OVCAR3 (cell line): ENCODE data around the genes AK9, SLC22A16 and MFSD4B.

DNA sequence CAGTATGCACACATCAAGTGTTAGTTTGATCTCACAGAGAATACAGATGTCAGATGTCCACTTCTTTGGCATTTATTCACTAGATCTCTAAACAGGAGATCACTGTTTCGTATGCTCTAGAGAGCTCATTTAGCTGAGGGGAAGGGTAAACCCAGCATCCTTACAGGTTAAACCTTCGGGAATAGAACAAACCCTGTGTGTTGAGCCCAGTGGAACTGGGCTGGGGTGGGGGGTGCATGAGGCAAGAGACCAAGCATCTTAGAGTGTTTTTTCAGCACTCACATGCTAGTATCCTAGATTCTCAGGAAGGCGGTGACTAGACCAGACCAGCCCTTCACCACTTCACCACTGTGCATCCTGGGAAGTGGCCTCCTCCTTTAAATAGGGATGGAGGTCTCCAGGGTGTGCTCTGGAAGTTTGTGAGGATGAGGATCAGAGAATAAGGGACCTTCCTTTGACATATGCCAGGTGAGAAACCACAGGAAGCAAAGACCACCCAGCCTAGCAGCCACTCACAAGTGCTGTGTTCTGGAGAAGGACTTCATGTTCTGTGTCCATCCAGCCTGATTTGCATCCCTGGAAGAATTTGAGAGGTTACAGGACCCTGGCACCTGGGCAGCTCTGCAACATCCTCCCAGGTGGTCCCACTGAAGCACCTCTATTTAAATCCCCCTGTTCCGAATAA, 75.7 kb downstream of the FOXO3 start:
- RRBS, result no CpG with 5 or more reads among the region's 4 CpGs

GRCh38 chr6:108650659-108651230, 90.0 kb downstream of the FOXO3 start:
- RRBS, result no CpG with 5 or more reads among the region's 5 CpGs

DNA sequence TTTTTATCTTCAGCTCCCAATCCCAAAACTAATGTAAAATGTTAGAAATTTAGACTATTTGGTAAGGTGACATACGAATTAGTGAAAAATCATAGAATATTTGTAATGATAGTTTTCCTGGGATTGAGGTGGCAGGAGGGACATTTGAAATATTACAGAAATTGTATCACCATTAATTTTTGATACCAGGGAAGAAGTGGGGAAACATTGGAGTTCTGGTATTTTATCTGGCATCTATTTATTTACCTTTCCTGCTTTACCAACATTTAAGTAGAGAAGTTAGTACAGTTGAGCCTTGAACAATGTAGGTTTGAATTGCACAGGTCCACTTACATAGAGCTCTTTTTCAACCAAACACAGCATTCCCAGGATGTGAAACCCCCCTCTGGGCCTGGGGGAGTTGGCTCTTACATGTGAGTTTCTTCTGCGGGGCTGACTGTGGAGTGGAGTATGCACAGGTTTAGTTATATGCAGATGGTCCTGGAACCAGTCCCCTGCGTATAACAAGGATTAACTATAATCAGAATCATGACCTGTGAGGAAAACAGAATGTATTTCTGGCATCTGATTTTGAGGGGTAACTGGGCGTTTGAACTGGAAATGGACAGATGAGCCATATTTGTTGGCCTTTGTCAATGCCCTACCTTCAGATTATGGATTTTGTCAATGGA, 97.0 kb downstream of the FOXO3 start:
- RRBS, result no CpG with 5 or more reads among the region's 4 CpGs

DNA sequence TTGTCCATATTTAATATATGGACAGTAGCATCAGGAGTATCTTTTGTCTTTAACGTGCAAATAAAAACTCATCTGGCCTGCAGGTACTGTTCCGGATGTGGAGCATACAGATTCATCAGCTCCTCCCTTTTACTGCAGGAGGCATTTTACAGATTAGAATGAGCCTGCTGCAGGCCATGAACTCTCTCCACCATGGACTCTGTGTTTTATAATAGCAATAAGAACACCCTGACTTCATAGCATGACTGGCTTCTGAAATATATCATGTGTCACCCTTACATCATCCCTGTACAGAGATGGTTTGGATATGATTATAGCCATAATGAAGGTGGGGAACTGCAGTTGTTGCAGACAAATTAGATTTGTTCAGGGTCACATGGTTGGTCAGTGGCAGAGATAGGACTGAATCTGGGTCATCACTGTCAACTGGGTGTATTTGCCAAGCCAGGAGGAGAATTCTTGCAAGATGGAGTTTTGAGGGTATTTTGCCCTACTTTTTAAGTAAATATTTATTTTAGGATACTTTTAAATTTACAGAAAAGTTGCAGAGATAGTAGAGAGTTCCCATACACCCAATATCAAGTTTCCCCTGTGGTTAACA, 100.7 kb downstream of the FOXO3 start:
- RRBS, result no CpG with 5 or more reads among the region's 2 CpGs

GRCh38 chr6:108663294-108664308, 102.9 kb downstream of the FOXO3 start:
- RRBS, result no CpG with 5 or more reads among the region's 41 CpGs

DNA sequence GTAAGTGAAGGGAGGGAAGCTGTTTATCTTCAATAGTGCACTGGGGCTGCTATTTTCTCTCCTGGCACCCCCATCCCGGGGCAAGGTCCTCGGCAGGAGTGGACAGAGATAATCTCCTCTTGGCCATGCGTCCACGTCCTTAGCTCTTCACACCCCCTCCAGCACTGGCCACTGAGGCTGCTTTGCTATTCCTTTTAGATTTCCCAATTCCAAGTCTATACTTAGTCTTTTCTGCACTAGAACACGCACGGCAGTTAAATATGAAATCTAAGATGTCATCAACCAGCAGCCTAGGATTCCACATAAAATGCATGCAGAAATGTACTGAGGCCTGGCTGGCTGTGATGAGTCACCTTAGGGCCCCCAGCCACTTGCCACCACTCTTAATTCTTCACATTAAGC, 87.8 kb upstream of the ARMC2 start:
- RRBS, result no CpG with 5 or more reads among the region's 6 CpGs

DNA sequence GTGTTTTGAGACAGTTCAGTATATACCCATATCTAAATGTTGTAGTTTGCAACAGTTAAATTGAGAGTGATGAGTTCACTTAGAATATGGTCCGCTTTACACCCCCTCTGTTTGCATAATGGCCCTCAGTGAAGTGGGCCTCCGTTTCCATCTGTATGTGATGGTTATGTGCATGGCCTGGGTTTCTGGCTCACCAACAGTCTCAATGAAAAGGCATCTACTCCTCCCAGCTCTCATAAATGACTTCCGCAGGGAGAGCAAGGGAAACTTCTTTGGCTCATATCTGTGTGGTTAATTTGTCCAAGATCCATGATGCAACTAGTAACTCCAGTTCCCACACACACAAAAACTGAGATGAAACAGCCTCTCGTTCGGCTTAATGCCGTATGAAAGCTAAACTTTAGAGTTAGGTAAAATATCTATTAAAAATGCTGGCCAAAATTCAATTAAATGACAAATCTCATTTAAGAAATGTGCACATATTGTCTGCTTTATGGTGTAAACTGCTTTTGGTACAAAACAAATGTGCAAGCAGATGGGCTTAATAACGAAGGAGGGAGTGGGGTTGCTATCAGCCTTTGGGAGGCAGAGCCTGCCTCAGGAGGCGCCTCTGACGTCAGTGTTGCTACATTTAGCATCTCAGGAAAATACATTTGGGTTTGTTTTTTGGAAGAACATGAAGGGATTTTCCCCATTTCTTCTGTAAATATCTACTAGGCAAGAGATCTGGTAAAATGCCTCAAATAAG, 96.6 kb downstream of the ARMC2 start:
- RRBS, result no CpG with 5 or more reads among the region's 9 CpGs

- RRBS, result no CpG with 5 or more reads among the region's 1 CpG
Measured at GRCh38 chr6:108995693-108996257, 98.9 kb downstream of the SESN1 start.

DNA sequence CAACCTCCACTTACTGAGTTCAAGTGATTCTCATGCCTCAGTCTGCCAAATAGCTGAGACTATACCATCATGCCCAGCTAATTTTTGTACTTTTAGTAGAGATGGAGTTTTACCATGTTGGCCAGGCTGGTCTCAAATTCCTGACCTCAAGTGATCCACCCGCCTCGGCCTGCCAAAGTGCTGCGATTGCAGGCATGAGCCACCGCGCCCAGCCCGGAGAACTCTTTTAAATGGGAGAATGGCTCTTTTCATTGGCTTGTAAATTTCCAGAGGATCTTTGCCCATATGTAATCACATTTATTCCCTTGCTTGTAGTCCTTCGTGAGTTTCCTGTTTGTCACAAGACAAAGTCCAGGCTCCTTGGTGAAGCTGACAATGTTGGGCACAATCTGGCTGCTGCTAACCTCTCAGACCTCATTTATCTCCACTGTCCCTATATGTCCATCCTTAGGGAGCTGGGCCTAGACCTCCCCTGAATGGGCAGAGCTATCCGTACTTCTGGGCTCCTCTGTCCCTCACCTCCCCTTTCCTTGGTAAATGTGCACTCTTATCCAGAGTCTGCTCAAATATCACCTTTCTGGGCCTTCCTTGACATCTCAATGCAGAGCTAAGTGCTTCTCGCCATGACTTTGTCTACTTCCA, 135.2 kb downstream of the CEP57L1 start:
- RRBS, result no CpG with 5 or more reads among the region's 9 CpGs

GRCh38 chr6:109372911-109373934, 9.0 kb downstream of the CD164 start:
- RRBS, result no CpG with 5 or more reads among the region's 6 CpGs

- RRBS, result 5% methylated on average over 17 of the region's 63 CpGs
Measured at GRCh38 chr6:109690265-109691438, at the start of gene AK9. AK9 (minus strand) TSS chr6:109691202.

- RRBS, result no CpG with 5 or more reads among the region's 4 CpGs
Measured at GRCh38 chr6:109702803-109703357, 11.8 kb downstream of the FIG4 start.

DNA sequence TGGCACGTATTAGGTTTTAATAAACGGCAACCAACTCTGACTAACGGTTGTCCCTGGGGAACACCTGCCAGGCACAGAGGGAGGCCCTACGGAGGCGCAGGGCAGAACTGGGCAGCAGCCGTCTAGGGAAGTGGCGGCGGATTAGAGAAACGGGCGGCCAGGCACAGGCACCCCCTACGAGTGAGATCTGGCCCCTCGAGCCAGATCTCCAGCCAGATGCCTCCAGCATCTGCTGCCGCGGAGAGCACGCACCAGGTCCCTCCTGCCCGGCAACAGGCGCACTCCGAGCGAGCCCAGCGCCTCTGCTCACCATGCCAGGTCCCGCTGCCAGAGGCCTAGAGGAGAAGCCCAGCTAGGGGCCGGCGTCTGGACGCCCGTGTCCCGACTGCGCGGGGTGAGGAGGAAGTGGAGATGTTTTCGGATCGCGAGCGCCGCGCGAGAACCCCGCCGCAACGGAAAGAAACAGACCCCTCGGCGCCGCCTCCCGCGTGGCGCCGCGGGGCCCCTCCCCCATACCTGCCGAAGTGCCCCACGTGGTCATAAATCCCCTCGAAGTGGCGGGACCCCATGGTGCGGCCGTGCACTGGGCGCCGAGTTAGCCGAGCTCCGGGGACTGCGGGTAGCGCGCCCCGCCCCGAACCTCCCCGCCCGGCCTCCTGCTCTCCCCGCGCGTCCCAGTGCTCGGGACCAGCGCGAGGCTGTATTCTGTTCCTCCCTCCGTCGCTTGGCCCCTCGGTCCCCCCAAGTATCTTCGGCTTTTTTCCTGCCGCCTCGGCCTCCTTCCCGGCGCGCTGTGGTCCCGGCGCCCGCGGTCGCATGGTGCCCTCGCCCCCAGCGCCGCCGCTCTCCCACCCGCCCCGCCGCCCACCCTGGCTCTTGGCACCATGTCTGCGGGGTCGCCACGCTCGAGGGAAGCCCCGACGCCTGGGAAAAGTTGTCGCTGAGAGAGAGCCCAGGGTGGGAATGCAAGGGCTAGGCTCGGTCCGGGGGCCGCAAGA, at the start of gene SLC22A16:
Gene SLC22A16 (minus strand): TSS at position 608 of the 998 bp plus-strand sequence.
- RRBS, result 26% methylated on average over 20 of the region's 100 CpGs

DNA sequence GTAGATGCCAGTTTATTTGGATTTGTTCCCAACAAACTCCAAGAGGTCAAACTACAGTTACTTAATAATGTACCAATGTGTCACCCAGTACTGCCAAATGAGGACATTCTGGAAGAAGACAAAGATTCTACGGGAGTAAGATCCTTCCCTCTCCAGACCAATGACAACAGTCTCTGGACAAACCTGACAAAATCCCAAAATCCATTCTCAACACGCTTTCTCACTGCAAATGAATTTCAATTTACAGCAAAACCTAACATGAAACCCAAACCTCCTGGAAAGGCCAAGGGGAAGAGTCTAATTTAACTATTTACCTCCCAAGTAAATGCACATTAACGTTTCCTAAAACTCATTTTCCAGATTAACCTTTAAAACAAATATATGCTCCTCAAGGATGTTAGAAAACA, 40.8 kb upstream of the SLC22A16 start:
- RRBS, result no CpG with 5 or more reads among the region's 3 CpGs

- RRBS, result no CpG with 5 or more reads among the region's 6 CpGs
Measured at GRCh38 chr6:110568831-110569199, 92.4 kb upstream of the SLC22A16 start.

DNA sequence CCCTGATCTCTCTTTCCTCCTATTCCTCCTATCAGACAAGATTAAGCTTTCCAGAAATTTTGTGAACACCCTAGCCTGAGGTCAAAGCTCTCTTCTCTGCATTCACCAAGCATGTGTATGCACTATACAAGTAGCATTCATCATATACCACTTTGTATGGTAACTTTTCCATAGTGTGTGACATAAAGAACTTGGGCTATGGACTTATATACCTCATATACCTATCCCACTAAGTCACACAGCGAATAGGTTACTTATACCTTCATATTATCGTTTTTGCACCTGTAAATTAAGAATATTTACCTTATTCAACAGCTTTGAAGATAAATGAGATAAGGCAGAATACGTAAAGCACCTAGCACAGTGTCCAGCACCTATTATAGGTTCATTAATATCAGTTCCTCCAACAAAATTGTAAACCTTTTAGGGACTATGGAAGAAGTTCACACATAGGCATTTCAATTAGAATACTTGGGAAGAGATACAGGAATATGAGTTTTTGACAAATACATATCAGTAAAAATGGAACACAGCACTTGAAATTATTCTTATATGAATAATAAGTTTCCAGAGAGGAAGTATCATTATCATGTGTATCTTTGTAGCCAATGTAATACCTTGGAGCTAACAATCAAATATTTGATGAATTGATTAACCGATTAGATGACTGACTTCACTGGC, 52.8 kb downstream of the CDK19 start:
- RRBS, result no CpG with 5 or more reads among the region's 4 CpGs

- RRBS, result 4% methylated on average over 25 of the region's 62 CpGs
Measured at GRCh38 chr6:110875514-110876137, 1.0 kb downstream of the AMD1 start.

- RRBS, result no CpG with 5 or more reads among the region's 3 CpGs
Measured at GRCh38 chr6:110894870-110895614, 20.5 kb downstream of the AMD1 start.

DNA sequence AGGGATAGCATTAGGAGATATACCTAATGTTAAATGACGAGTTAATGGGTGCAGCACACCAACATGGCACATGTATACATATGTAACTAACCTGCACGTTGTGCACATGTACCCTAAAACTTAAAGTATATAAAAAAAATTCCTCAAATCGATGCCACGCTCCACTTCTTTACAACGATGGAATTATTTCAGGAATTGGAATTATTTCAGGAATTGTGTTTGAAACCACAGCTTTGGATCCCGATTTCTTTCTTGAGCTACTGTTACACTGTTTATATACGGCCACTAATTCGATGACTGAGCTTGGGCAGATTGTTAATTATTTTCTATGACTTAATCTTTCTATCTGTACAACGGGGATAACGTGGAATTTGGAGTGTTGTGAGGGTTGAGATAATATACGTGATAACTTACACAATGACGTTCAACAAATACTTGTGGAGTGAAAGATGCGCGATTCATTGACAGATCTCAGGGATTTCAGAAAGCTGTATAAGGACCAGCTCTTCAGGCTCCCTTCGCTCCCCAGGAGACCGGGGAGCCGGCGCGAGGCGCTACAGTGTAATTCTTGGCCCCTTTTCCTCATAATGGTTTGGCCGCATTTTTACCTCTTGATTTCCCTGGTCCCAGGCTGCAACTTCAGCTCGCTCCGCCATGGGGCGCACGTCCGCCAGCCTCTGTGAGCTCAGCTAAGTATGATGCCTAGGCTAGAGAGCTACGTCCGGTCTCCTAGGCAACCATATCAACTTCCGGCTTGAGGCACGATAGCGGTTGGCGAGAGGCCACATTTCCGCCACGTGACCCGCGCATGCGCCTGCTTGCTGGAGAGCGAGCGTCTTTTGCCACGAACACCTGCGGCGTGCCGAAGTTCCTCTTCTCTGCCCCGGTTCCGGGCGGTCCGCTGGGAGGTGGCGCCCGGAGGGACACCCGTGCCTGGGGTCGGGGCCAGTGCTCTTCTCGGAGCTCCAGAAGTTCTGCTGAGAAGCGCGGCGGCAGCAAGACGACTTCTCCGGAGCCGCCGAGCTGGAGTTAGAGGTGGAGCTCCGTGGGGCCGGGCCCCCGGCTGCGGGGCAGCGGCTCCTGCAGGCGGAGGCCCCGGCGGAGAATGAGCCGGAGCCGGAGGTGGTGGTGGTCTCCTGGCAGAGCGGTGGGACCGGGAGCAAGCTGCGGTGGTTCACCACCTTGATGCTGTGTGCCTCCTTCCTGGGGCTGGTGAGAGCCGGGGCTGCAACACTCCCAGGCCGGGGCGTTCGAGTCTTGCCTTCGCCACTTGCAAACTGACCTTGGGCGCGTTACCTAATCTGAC, at the start of gene MFSD4B:
Gene MFSD4B (plus strand): TSS at position 824 of the 1,306 bp plus-strand sequence.
- RRBS, result 5% methylated on average over 29 of the region's 79 CpGs